ENCODE data around the gene TTC3.

DNA sequence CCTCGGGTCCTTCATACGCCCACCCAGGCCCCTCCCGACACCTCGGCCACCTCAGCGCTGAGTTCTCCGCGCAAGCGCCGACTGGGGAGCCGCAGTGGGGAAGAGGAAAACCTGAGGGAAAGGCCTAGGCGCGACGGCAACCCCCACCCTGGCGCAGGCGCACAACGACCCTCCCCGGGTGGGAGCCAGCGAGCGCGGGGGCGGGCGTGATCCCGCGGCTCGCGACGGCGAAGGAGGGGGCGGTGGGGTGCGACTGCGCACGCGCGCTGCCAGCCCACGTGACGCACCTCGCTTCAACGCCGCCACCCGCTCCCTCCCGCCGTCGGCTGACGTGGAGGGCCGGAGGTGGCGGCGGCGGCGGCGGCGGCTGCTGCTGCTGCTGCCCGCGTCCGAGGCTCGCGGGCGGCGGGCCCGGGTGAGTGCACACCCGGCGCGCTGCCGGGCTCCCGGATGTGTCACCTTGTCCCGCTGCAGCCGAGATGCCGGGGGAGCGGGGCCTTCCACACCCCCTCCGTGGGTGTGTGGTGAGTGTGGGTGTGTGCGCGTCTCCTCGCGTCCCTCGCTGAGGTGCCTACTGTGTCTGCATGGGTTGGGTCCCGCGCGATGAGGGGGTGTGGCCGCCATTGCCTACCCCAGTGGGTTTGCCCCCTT is at the start of gene TTC3:
Gene TTC3, plus strand, starts transcription at position 305 of the 651 bp plus-strand sequence.
- PRO-cap: bidirectional peak, plus-strand start at position 322 of the sequence, minus-strand start at position 150 of the sequence

GRCh38 chr21:37103463-37104038 is 30.5 kb downstream of the TTC3 start:
- PRO-cap: no peak

- PRO-cap: no peak
These were observed 33.8 kb downstream of the TTC3 start for GRCh38 chr21:37106483-37107539.

GRCh38 chr21:37159534-37159772 is 86.4 kb downstream of the TTC3 start:
- PRO-cap: no peak

DNA sequence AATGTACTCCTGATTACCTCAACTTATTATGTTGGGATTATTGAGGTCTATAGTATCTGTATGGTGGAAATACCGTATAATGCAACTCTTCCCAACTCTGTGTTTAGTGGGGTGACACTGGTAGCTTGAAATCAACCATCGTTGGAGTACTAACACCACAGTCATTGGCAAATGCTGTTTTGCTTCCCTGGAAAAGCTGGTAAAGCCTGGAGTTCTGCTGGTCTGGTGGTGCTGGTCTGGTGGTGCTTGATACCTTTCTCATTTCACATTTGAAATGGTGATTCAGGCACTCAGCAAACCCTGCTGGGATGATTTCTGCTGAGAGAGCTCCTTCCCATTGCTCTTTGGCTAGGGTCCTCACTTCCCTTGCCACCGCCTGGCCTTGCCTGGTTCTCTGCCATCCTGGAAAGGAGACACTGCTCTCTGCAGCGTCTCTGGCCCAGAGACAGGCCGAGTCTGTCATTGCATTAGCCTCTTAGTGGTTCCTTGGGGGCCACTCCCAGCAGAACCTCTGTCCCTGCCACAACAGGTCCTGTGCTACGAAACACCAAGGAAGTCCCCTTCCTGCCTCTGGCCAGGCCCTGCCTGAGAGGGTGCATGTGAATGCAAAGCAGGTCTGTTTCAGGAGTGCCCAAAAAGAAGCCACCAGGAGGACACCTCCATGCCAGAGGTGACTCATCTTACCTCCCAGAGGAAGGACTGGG is 59.9 kb downstream of the VPS26C start:
- PRO-cap: no peak

GRCh38 chr21:37208643-37209041 is 58.5 kb downstream of the VPS26C start:
- PRO-cap: no peak

GRCh38 chr21:37408699-37409145 is 42.1 kb downstream of the DYRK1A start:
- PRO-cap: no peak

- PRO-cap: no peak
These were observed 63.9 kb downstream of the DYRK1A start for GRCh38 chr21:37430284-37431017.

DNA sequence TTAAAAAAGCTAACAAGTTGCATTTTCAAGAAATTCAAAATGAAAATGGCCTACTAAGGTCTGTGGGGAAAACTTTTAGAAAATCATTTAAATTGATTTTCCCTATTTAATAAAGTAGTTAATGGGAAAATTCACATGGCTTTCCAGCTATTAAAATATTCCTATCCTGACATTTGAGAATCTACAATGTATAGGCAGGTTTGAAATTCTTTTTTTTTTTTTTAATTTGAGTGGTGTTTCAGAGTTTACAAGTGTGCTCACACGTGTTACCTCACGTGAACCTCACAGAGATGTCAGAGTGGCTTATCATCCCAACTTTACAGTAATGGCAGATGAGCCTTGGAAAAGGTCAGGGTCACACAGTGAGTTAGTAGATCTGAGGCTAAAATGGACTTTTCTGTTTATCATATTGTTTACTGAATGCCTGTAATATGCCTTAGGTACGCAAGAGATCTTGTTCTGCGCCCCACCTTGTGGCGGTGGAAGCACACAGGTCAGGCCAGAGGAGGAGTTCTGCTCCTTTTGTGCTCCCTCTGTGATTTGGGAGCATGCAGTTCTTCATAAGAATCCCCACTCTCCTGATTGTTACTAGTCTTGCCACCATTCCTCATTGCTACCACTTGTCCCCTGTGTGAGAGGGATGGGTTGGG is 79.9 kb downstream of the DYRK1A start:
- PRO-cap: no peak

DNA sequence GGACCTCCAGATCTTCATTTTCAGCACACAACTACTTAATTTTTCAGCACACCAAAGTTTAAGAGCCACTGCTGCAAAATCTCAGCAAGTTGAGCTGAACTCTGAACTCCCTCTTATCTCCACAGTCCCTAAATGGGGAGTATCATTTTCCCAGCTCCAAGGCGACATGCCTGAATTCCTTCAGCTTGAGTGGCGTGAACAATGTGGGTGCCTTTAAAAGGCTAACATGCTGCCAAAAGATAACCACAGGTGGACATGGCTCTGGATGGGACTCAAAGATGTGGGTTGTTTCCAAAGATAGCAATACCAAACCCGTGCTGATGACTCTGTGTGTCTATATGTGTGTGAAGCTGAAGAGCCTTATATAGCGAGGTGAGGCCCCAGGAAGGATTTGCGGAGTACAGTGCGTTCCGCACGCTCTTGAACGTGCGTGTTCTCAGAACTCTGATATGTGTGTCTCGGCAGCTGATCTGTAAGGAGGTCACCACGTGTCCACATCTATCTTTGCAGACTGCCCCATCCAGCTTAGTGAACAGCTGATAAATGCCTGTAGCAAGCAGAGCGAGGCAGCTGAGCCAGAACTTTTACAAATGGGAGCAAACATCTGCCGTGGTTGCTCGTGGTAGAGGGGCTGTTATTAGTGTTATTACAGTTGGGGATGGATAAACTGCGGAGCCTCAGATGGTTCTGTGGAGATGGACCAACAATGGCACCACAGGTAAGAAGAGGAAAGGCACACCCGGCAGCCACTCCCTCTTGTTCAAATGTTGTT is 189.2 kb downstream of the DYRK1A start:
- PRO-cap: no peak

GRCh38 chr21:37563277-37564323 is 197.0 kb downstream of the DYRK1A start:
- PRO-cap: bidirectional peak, plus-strand start at chr21:37564080, minus-strand start at chr21:37563903

DNA sequence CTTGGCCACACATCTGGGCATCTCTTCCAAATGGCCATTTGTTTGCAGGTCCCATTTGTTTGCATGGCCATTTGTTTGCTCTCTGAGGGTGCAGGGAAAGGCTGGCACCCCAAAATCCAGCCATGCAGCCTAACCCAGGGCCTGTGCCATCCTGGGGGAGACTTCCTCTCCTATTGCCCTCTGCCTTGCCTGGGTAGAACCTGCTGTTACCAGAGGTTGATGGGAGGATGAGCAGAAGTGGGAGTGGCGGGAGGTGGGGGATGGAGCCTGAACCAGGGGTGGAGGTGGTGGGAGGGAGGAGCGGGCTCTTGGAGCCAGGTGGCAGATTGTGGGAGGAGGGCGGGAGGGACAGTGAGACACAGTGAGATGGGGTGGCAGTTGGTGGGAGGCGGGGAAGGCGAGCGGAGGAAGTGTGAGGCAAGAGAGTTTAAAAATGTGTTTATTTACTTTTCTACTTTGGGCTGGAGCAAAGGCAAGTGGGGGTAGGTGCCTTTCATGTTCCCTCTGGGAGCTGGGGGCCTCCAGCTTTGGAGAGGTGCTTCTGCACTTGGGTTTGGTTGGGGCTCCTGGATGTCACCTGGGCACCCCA is 87.3 kb downstream of the KCNJ6 start:
- PRO-cap: no peak

DNA sequence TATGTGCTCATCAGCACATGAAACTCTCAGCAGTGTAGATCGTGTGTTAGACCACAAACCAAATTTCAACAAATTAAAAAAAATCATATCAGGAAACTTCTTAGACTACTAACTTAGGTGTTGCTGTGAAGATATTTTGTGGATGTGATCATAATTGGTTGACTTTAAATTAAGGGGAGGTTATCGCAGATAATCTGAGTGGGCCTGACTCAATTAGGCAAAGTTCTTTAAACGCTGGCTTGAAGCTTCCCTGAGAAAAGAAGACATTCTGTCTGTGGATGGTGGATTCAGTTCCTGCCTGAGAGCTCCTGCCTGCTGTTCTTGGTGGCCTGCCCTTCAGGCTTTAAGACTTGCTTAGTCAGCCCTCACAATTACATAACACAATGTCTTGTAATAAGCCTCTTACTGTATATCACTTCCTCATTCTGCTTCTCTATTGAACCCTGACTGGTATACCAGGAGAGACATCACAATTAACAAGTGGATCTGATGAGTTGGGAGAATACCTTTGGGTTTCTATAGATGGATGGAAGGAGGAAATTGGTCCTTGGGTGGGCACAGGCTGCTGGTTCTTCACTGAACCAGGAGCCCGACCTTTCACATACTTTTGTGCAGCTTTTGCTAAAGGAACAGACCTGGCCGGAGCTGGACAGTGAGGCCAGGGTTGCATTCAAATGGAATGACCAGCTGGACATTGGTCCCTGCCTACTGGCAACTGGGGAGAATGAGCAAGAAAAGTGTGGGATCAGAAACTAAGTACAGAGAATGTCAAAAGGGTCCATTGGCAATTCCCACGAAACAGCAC is 50.2 kb downstream of the KCNJ6 start:
- PRO-cap: no peak

DNA sequence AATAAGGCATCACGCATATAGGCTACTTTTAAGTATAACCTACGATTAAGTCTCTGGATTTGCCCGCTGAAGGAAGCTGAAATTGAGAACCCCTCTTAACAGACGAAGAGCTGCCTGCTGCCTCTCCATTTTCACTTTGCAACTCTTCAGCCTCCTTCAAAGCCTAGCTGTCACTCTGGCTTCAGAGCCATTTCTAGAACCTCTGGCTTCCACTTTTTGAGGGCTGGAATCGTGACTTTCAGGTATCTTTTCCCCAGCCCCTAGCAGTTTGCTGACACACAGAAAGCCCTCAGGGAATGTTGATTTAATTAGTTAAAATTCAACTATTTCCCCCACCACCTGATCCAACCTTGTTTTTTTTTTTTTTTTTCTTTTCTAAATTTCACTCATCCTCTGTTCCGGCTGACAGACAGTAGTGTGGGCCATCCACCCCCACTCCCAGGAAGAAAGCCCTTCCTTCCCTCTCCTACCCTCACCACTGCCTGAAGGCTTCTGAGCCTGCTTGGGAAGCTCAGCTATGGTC is 29.6 kb downstream of the KCNJ6 start:
- PRO-cap: no peak

GRCh38 chr21:38171508-38171843 is 85.3 kb upstream of the KCNJ15 start:
- PRO-cap: no peak

- PRO-cap: no peak
These were observed 11.9 kb upstream of the KCNJ15 start for GRCh38 chr21:38244885-38245303.

- PRO-cap: no peak
These were observed 2.1 kb downstream of the KCNJ15 start for GRCh38 chr21:38258646-38259554.

GRCh38 chr21:38266724-38267080 is 9.9 kb downstream of the KCNJ15 start:
- PRO-cap: no peak

- PRO-cap: no peak
These were observed 84.7 kb downstream of the KCNJ15 start for GRCh38 chr21:38341296-38342075.

- PRO-cap: no peak
These were observed 84.3 kb downstream of the ERG start for GRCh38 chr21:38414015-38414367.